MCF 10A (cell line): ENCODE results near the genes CCL27 and CD72.

GRCh38 chr9:34662337-34662769, at the start of gene CCL27:
Gene CCL27 (minus strand): TSS chr9:34662657.
- PRO-cap: no peak
- RRBS: no CpG with 5 or more reads among the region's 1 CpG

- PRO-cap: bidirectional peak, plus-strand start at chr9:34992679, minus-strand start at chr9:34992450
- RRBS: no CpG with 5 or more reads among the region's 28 CpGs
Measured at GRCh38 chr9:34992232-34993536, 3.1 kb downstream of the DNAJB5 start.

- PRO-cap: bidirectional peak, plus-strand start at chr9:35114397, minus-strand start at chr9:35114152
- RRBS: no CpG with 5 or more reads among the region's 7 CpGs
Measured at GRCh38 chr9:35113733-35114774, 1.6 kb downstream of the ATOSB start.

DNA sequence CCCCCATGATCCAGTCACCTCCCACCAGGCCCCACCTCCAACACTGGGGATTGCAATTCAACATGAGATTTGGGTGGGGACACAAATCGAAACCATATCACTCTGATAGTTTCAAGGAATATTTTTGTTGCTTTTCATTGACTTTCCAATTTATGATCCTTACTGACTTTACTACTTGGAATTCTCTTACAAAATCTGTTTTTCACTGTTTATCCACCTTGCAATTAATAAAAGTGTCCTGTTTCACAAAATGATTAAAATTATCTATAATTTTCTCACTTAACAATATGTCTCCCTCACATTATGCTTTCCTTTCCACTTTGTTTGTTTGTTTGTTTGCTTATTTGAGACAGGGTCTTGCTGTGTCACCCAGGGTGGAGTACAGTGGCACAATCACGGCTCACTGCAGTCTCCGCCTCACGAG, 46.9 kb downstream of the UNC13B start:
- PRO-cap: no peak
- RRBS: no CpG with 5 or more reads among the region's 4 CpGs

DNA sequence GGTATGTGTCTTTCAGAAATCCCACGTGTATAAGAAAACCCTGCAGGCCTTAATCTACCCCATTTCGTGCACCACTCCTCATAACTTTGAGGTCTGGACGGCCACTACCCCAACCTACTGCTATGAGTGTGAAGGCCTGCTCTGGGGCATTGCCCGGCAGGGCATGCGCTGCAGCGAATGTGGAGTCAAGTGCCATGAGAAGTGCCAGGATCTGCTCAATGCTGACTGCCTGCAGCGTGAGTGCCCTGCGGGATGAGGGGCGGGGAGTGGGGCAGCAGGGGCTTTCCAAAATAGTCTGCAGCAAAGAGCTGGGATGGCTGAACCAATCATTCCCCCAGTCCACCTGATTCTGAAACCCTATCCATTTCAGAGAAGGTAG, 113.9 kb upstream of the RUSC2 start:
- PRO-cap: no peak
- RRBS: no CpG with 5 or more reads among the region's 9 CpGs

DNA sequence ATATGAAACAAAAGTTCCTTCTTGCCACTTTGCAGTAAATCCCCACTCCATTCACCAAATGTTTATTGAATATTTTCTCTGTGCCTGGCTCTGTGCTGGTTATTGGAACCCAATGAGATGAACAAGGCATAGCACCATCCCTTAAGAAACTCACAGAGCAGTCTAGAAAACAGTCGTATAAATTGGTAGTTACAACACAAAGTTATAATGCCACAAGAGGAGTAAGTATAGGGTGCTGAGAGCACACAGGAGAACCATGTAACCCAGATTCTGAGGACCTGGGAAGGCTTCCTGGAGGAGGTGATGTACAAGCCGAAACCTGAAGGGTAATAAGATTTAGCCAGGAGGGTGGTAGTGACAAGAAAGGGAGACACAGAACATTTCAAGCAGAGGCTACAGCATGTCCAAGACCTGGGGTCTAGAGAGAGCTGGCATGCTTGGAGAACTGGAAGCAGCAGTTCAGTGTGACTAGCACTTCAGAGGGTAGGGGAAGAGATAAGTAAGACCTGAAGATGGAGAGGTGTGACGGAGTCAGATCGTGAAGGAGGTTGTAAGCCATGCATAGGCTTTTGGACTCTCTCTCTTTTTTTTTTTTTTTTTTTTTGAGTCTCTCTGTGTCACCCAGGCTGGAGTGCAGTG, 96.8 kb upstream of the RUSC2 start:
- PRO-cap: no peak
- RRBS: no CpG with 5 or more reads among the region's 4 CpGs

- PRO-cap: no peak
Measured at GRCh38 chr9:35526559-35526859, 36.6 kb downstream of the RUSC2 start.

DNA sequence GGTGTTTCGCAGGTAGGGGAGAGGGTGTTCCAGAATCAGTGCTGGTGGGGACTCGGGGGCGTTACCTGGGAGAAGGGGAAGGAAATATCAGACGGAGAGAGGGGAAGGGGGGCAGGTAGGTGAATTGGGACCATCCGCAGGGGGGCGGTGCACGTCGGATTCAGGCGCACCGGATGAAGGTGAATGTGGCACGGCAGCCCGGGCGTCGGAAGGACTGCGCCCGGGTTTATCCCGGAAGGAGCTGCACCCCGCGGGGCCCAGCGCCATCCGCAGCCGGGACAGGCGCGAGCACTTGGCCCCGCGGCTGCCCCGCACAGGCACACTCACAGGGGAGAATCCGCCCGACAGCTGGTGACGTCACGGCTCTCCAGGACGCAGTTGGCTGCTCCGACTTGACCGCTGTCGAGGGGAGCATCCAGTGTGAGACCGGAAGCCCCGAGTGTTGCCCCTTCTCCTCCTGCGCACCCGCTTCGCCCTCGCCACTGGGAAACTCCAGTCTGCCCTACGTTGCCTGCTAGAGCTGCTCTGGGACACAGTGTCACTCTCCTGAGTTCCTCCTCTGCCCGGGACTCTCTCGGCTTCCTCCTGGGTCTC, 1.3 kb downstream of the CD72 start:
- PRO-cap: no peak
- RRBS: 28% methylated on average over 7 of the region's 44 CpGs

- PRO-cap: no peak
- RRBS: no CpG with 5 or more reads among the region's 9 CpGs
Measured at GRCh38 chr9:35618217-35618753, at the start of gene CD72. Gene CD72 (minus strand): TSS chr9:35618413.

DNA sequence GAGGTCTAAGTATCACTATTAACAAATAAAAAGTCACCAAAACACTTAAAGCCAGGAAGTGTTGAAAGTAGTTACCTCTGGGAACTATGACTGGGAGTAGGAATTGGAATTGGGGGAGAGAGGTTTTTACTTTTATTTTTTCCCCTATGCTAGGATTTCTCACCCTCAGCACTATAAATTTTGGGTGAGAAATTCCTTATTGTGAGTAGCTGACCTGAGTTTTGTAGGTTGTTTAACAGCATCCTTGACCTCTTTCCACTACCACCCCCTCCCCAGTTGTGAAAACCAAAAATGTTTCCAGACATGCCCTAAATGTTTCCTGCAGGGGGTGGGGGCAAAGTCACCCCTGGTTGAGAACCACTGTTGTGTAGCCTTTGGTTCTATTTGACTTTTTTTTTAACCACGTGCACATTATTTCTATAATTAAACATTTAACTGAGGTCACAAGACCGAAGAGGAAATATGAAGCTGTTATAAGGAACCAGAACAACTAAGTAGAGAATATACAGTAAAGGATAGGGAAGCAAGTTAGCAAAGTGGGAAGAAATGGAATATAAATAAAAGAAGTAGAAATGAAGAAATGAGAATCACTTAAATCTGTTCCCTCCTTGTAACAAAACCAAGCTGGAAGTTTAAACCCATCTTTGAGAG, 14.7 kb downstream of the SIT1 start:
- PRO-cap: no peak
- RRBS: no CpG with 5 or more reads among the region's 2 CpGs

DNA sequence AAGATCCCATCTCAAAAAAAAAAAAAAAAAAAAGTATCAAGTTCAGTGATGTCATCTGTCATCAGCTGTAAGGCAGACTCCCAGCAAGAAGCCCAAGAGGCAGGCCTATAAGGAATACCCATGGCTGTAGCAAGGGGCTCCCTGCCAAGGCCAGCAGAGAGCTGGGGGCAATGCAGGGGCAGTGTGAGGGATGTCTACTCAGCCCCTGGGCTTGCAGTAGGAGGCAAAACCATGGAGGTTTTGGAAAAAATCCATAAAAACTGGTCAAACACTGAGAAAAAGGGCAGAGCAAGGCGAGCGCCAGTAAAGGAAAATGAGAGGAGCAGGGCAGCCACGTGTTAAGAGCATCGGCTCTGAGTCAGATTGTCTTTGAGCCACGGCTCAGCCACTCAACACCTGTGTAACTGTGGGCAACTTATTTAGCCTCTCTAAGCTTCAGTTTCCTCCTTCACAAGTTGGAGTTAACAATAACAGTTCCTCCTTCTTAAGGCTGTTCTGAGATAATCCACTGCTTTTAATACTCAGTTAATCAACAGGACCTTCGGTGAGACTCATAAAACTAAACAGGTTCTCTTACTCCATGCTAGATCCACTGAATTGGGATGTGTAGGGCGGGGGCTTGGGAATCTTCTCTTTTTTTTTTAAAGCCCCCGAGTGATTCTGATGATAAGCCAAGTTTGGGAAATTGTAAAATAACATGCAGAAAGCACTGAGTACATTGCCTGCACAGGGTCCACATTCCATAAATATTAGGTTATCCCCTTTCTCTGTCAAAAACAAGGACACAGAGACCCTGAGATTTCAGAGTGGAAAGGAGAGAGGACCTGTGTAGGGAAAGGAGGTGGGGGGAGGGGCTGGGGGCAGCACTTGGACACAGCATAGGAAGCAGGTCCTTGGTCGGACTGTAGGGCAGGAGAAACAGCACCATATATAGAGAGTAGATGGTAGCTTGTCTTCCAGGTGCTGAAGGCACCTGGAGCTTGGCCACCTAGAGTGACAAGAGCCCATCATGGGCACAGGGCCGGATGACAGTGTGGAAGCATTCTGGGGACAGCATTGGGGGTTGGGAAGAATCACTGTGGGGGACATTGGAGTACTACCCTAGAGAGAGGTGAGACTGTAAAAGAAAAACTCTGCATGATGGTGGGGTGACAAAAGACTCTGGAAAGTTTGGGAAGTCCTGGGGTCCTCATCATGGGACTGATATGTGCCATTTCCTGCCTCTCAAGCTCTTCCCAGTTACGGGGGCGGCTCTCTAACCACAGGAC, 2.7 kb downstream of the TPM2 start:
- PRO-cap: no peak
- RRBS: no CpG with 5 or more reads among the region's 12 CpGs

GRCh38 chr9:35712661-35713408, 19.2 kb downstream of the TLN1 start:
- PRO-cap: no peak
- RRBS: no CpG with 5 or more reads among the region's 12 CpGs

DNA sequence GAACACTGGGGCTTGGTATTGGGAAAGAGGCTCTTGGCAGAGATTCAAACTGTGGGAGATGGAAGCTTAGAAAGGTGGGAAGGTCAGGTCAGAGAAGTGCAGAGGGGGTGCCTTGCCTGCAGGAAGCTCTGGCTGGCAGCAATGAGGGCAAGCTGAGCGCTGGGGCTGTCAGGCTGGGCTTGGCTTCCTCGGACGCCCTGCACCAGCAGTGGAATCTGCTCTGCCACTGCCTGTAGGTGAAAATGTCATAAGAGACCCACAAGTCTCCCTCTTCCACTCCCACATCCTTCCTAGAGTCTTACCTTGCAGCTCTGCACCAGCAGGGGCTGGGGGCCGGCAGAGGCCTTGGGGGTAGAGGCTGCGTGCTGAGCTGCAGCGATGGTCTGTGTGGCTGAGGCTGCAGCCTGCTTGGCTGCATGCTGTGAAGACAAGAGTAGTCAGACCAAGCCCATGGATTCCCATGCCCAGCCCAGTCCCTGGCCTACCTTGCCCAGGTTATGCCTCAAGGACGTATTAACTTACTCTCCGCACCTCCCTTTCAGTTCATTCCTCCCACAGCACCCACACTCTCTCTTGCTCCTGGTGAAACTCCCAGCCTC, 17.4 kb downstream of the TLN1 start:
- PRO-cap: no peak
- RRBS: no CpG with 5 or more reads among the region's 8 CpGs

DNA sequence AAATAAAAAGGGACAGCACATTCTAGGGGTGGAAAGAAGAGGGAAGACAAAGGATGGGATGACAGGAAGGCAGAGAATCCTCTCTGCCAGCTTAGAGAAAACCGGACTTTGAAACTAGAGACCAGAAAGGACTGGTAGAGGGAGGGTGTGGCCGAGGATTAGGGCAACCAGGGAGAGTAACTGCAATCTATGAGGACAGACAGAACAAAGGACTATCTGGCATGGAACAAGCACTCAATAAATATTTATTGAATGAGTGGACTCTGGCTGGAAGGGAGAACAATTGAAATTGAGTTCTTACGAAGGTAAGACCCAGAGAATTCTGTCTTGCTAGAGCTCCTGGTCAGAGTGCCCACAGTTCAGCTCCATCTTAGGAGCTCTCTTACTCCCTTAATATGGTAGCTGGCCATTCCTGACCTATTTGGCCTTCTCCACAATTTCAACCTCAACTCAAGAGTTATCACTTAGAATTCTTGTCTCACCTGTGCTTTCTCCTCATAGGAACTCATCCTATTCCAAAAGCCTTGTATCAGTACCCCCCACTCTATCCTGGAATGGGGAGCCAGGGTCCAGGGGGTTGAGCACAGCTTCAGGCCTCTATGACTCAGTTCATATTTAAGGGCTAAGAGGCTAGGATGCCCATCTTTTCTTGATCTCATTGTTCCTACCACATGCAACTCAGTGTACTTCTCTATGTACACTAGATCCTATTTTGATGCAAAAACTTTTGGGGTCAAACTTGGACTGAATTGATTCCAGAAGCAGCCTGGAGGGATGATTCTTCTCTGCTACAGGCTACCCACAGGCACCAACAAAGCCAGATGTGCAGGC, 2.2 kb downstream of the GBA2 start:
- PRO-cap: no peak
- RRBS: no CpG with 5 or more reads among the region's 3 CpGs

- PRO-cap: bidirectional peak, plus-strand start at chr9:35749993, minus-strand start at chr9:35749986
- RRBS: no CpG with 5 or more reads among the region's 25 CpGs
Measured at GRCh38 chr9:35749484-35750366, 638 bp downstream of the RGP1 start.

GRCh38 chr9:35757302-35757753, 3.3 kb upstream of the MSMP start:
- PRO-cap: bidirectional peak, plus-strand start at chr9:35757366, minus-strand start at chr9:35757392; bidirectional peak, plus-strand start at chr9:35757585, minus-strand start at chr9:35757561
- RRBS: no CpG with 5 or more reads among the region's 16 CpGs

- PRO-cap: no peak
- RRBS: no CpG with 5 or more reads among the region's 4 CpGs
Measured at GRCh38 chr9:35834331-35834750, 5.3 kb downstream of the TMEM8B start.

DNA sequence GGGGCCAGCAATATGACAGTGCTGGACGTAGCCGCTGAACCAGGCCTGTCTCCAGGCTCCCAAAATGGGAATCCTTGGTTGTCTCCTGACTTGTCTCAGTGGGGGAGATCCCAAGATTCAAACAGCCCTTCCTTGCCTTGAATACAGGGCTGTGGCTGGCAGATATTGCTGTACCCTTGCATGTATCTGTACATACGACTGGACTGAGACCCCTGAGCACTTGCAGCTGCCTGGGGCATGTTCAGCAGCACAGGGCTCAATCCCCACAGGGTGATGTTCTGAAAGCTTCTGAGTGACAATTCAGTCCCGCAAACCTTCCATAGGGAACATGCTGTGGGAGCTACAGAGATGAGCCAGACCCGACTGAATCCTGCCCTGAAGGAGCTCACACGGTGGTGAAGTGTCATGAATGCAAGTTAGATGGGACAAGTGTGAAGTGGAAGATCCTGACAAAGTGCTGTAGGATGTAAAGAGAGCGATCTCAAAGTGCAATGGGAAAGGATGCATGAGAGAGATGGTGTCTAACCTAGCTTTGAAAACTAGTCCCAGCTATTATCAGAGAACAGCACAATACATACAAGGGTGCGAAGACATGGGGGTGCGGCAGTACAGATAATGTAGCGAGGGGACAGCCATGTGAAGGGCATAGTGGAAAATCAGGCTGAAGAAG, 13.2 kb downstream of the OR13J1 start:
- PRO-cap: no peak
- RRBS: no CpG with 5 or more reads among the region's 10 CpGs

DNA sequence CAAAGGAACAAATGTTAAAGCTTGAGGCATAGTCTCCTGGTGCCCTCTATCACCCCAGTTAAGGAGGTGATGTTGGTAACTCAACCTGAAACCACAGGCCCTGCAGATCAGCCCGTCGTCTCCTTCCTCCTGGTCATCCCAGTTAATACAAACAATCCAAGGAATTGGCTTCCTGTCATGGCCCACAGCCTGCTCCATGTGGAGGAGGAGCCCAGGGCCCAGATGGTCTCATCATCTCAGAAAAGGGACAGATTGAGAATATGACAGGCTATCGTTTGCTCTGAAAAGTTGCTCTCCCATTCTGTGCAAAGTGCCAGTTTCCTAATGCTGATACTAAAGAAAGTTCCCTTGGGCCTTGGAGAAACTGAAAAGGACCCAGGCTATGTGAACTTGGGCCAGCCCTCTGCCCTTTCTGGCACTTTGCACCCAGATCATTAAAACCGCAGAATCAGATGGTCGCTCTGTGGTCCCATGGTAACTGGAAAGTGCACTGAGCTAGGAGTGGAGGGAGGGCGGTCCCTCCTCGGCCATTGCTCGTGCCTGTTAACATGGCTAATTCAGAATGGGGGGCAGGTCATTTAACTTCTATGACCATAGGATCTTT, 725 bp upstream of the SPAAR start:
- PRO-cap: no peak
- RRBS: no CpG with 5 or more reads among the region's 8 CpGs

DNA sequence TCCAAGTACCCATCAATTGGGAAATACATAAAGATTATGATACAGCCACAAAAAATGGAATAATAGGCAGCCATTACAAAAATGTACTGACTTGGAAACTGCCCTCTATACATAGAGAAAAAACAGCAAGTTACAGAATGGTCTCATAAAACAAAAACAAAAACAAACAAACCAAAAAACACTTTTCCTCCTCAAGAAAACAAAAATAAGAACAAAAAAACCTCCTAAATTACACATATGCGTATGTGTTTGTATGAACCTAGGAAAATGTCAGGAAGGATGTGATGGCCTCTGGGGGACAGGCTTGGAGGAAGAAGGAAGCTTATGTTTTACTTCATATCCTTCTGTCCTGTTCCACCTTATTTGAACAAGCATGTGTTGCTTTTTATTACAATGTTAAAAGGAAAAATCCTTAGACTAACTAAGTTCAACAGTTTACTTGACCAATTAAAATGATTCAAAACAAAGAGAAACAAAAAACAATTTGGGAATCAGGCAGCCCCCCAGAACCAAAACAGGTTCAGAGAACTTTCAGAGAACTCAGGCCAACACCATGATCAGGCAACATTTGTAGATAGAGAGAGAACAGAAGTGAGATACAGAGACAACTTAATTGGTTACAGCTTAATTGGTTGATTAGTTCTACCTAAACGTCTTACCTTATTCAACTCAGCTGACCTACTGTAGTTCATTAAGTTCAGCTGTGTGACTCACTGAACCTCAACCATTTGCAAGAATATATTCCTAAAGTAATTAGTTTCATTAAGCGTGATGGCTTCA, 10.0 kb downstream of the SPAAR start:
- PRO-cap: no peak
- RRBS: no CpG with 5 or more reads among the region's 3 CpGs